Breast (tissue), 4 donors: ENCODE data around the genes BAZ2B, TBR1 and IFIH1.

GRCh38 chr2:159381407-159382044, 95.0 kb upstream of the WDSUB1 start:
- PRO-cap, 3 experiments, result no peak in any of the 3 experiments

DNA sequence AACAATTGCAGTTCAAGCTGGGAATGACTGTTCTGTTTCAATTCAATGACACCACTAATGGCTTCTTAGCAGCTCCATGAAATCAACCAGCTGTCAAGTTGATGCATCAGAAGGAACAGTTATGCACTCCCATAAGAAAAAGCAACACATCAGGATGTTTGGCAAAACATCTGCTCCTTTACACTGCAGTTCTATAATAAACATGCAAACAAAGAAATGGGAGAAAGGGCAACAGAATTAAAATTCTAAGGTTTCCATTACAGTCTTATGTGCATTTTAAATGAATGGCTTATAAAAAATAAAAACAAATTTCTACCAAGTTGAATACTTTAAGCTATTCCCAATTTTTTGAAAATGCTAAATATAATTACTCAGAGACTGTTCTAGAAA, 3.7 kb downstream of the BAZ2B start:
- PRO-cap, 3 experiments, result no peak in any of the 3 experiments

- PRO-cap, 3 experiments, result peak in 3 of 3 experiments; most common plus-strand start chr2:159616538 (in 1); most common minus-strand start chr2:159616450 (in 3)
- RRBS, result no CpG with 5 or more reads among the region's 9 CpGs
Observed at GRCh38 chr2:159616252-159616871, at the start of gene BAZ2B. Gene BAZ2B (minus strand): TSS chr2:159616548.

GRCh38 chr2:159750398-159751496, 38.4 kb downstream of the MARCHF7 start:
- PRO-cap, 3 experiments, result no peak in any of the 3 experiments
- RRBS, result no CpG with 5 or more reads among the region's 3 CpGs

GRCh38 chr2:159774560-159775380, 23.2 kb downstream of the CD302 start:
- PRO-cap, 3 experiments, result no peak in any of the 3 experiments
- RRBS, result no CpG with 5 or more reads among the region's 1 CpG

GRCh38 chr2:160238129-160238936, 38.3 kb upstream of the ITGB6 start:
- PRO-cap, 3 experiments, result no peak in any of the 3 experiments
- RRBS, result no CpG with 5 or more reads among the region's 4 CpGs

- PRO-cap, 3 experiments, result no peak in any of the 3 experiments
- RRBS, result no CpG with 5 or more reads among the region's 1 CpG
Observed at GRCh38 chr2:160372080-160372347, 121.6 kb downstream of the RBMS1 start.

- PRO-cap, 3 experiments, result no peak in any of the 3 experiments
- RRBS, result no CpG with 5 or more reads among the region's 5 CpGs
Observed at GRCh38 chr2:160474469-160474817, 19.2 kb downstream of the RBMS1 start.

DNA sequence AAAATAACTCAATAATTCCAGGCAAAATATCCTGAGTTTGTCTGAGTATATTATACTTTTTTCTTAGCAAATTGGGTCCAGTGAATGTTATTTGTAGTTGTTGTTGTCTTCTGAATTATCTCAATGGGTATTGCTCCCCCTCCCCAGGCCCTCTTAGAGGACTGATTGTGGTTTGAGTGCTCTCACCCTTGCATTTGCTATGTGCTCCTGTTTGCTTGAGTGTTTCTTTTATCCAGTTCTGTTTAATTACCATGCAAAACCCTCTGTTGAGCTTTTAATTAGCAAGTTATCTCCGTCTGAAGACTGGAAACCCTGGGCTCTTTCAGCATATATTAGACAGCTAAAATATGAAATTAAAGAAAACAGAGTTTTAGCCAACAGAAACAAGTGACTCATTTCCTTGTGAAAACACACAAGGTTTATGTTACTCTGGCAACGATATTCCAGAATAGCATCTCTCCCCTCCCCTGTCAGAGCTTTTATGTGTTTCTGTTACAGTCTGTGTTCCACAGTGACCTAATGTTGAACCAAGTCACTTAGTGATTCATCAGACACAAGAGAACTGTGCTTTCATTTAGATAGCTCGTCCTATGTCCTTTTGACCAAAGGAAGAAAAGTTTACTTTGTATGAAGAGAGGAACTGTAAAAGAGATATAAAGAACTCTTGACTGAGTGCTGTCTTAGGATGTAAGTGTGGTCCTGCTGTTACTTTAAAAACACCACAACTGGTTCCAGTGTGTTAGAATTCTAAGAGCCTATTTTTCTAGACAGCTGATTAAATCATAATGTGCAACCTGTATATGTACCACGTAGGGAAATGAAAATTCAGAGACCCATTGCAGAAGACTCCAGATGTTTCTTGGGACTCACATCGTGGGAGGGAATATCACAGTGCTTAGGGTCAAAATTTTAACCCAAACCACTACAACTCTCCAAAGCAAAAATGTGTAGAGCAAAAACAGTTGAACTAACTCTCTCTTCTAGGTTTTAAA, 172.8 kb upstream of the RBMS1 start:
- PRO-cap, 3 experiments, result peak in 1 of 3 experiments; most common plus-strand start position 621 of the sequence (in 1); most common minus-strand start position 324 of the sequence (in 1)
- RRBS, result no CpG with 5 or more reads among the region's 5 CpGs

GRCh38 chr2:160956611-160956992, 203.6 kb upstream of the TANK start:
- PRO-cap, 3 experiments, result no peak in any of the 3 experiments
- RRBS, result no CpG with 5 or more reads among the region's 5 CpGs

DNA sequence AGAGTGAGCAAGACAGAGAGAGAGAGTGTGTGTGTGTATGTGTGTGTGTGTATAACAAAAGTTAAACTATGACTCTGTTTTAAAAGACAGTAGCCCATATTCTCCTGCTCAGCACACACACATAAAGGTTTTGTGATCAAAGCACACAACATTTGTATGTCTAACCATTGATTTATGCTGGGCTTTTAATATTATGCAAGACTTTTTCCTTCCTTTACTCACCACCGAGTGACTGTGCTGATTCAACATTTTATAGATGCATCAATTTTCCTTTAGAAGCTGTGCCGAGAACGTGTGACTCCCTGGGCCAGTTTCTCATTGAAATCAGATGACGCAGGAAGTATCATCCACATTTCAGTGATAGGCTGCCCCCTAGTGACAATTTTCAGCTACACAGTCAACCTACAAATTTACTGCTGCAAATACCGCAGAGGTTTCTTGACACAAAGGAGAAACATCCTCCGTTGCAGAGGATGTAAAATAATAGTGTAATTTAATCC, 166.0 kb upstream of the TANK start:
- PRO-cap, 3 experiments, result no peak in any of the 3 experiments
- RRBS, result no CpG with 5 or more reads among the region's 6 CpGs

GRCh38 chr2:161278360-161279604, 29.4 kb upstream of the PSMD14 start:
- PRO-cap, 3 experiments, result no peak in any of the 3 experiments
- RRBS, result no CpG with 5 or more reads among the region's 16 CpGs

GRCh38 chr2:161339466-161340466, 31.5 kb downstream of the PSMD14 start:
- PRO-cap, 3 experiments, result no peak in any of the 3 experiments
- RRBS, result no CpG with 5 or more reads among the region's 8 CpGs

DNA sequence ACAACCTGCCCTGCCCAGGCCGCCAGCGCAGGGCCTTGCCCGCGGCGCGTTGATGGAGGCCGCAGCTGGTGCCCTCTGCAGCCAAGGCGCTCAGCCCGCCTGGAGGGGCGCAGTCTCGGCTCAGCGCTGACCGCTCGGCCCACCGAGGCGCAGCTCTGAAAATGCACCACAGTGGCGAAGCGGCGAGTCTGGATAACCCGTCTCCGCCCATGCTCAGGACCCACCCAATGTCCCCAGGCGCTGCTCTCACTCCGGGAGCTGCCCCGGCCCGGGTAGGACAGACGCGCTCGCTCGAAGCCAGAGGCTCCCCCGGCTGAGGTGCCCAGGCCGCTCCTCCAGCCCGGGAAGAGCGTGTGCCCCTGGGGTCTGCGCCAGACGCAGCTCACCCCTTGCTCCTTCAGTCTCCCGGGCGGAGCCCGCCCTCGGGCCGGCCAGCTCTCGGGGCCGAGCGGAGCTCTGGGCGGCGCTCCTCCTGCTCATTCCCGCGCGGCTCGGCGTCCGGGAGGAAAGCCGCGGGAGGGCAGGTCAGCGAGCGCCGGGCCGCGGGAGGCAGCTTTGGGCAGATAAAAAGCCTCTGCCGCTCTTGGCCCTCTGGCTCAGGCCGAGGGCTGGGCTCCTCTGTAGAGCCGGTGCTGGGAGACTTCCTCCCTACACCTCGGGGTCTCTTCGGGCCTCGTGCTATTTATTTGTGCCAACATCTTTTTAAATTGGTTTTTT, 1.6 kb upstream of the TBR1 start:
- PRO-cap, 3 experiments, result no peak in any of the 3 experiments
- RRBS, result 3% methylated on average over 31 of the region's 64 CpGs

DNA sequence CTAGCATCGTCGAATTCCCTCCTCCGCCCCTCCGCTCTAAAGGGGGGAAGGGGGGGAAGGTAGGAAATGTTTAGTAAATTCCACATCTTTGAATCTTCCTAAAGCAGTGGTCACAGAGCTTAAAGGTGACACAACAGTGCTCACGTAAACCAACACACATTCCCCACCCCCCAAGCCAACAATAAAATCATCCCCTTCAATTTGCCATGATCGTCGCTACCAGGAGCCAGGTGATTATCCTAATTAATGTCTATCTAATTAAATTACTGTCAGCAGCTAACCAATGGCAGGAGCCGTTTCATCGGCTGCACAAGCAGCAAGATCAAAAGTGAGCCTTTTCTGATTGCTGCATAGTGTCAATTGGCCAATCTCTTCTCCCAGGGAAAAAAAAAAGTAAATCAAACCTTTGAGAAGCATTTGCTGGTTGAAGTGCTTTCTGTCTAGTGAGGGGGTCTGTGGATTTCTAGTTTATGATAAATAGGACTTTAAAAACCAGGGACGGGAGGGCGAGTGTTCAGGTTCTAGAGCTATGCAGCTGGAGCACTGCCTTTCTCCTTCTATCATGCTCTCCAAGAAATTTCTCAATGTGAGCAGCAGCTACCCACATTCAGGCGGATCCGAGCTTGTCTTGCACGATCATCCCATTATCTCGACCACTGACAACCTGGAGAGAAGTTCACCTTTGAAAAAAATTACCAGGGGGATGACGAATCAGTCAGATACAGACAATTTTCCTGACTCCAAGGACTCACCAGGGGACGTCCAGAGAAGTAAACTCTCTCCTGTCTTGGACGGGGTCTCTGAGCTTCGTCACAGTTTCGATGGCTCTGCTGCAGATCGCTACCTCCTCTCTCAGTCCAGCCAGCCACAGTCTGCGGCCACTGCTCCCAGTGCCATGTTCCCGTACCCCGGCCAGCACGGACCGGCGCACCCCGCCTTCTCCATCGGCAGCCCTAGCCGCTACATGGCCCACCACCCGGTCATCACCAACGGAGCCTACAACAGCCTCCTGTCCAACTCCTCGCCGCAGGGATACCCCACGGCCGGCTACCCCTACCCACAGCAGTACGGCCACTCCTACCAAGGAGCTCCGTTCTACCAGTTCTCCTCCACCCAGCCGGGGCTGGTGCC, at the start of gene TBR1:
TSS of gene TBR1 (plus strand) at position 416 of the 1,131 bp plus-strand sequence.
- PRO-cap, 3 experiments, result no peak in any of the 3 experiments
- RRBS, result 12% methylated on average over 14 of the region's 39 CpGs

GRCh38 chr2:162318372-162318962, at the start of gene IFIH1:
Gene IFIH1 (minus strand): TSS chr2:162318684.
- PRO-cap, 3 experiments, result peak in 3 of 3 experiments; most common plus-strand start chr2:162318841 (in 3); most common minus-strand start chr2:162318636 (in 2)
- RRBS, result 2% methylated on average over 13 of the region's 40 CpGs

GRCh38 chr2:162732126-162732646, 106.4 kb downstream of the KCNH7 start:
- PRO-cap, 3 experiments, result no peak in any of the 3 experiments
- RRBS, result no CpG with 5 or more reads among the region's 6 CpGs

DNA sequence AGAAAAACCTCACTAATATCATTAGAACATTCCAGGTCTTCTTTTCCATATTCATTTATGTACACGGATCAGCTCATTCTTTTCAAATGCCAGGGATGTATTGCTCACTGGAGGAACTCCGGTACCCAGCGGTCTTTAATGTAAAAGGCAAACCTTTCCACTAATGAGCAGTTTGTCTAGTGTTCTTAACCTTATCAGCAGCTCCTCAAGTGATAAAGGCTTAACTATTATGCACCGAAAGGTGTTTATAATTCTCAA, 142.8 kb downstream of the FIGN start:
- PRO-cap, 3 experiments, result no peak in any of the 3 experiments
- RRBS, result no CpG with 5 or more reads among the region's 4 CpGs

- PRO-cap, 3 experiments, result no peak in any of the 3 experiments
- RRBS, result no CpG with 5 or more reads among the region's 2 CpGs
Observed at GRCh38 chr2:164567204-164567767, 54.0 kb downstream of the GRB14 start.

DNA sequence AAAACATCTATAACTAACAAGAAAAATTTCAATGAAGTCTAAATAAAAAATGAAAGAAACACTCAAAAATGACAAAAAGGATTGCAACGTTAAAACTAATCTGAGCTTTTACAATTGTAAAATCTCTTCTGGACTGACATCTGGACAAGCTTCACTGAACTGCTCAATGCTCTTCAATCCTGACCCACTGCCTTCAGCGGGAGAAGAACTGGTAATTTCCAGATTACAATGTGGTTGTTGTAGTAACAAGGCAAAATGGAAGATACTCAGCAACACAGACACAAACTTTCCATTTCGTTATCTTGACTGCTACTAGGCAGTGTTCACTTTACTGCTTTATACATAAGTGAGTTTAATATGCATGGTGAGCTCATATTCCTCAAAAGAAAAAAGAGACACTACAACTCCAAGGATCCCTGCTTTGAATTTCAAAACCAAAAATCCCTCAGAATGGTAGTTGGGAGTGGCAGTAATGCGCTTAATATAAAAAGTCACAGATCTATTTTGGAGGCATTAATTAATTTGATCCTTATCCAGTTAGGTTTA, 51.9 kb downstream of the GRB14 start:
- PRO-cap, 3 experiments, result no peak in any of the 3 experiments
- RRBS, result no CpG with 5 or more reads among the region's 4 CpGs